Karpas-422 (cell line): ENCODE measurements around the gene EPB41L3.

GRCh38 chr18:3016539-3017006 lies 3.6 kb upstream of the LPIN2 start:
- PRO-cap = no peak
- RAMPAGE, long total RNA = no peak

- PRO-cap = no peak
- RAMPAGE, long total RNA = no peak
Observed at GRCh38 chr18:3059102-3059805, 46.3 kb upstream of the LPIN2 start.

- PRO-cap = no peak
- RAMPAGE, long total RNA = no peak
Observed at GRCh38 chr18:3118545-3118928, 101.2 kb downstream of the MYOM1 start.

DNA sequence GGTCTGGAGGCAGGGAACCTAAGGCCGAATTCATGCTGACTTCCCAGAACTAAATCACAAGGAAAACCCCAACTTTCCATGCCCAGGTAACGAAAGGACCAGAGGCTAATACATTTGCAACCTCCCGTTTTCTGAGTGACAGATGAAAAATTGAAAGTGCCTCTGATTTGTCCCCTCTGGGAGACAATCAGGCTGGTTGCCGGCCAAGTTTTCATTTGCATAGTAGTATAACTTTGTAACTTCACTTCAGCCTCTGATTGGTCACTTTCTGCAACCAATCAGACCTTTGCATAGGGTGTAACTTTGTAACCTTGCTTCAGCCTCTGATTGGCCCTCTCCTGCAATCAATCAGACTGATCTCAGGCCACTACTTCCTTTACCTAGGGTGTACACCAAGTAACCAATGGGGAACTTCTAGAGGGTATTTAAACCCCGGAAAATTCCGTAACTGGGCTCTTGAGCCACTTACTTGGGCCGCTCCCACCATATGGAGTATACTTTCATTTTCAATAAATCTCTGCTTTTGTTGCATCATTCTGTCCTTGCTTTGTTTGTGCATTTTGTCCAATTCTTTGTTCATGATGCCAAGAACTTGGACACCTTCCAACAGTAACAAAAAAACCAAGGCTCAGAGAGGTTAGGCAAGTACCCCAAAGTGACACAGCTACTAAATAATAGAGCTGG lies 10.7 kb upstream of the MYOM1 start:
- PRO-cap = no peak
- RAMPAGE, long total RNA = no peak

- PRO-cap = no peak
- RAMPAGE, long total RNA = no peak
Observed at GRCh38 chr18:3260811-3261286, 1.1 kb upstream of the MYL12B start.

- PRO-cap = bidirectional peak, plus-strand start at chr18:3262140, minus-strand start at chr18:3261818
- RAMPAGE, long total RNA = no peak
Observed at GRCh38 chr18:3261287-3261987, 496 bp upstream of the MYL12B start.

GRCh38 chr18:3278940-3280167 lies 17.4 kb downstream of the MYL12B start:
- PRO-cap = no peak
- RAMPAGE, long total RNA = no peak

- PRO-cap = unidirectional peak, plus-strand start at chr18:3297144; bidirectional peak, plus-strand start at chr18:3297664, minus-strand start at chr18:3297420
- RAMPAGE, long total RNA = no peak
Observed at GRCh38 chr18:3296800-3297787, 35.2 kb downstream of the MYL12B start.

DNA sequence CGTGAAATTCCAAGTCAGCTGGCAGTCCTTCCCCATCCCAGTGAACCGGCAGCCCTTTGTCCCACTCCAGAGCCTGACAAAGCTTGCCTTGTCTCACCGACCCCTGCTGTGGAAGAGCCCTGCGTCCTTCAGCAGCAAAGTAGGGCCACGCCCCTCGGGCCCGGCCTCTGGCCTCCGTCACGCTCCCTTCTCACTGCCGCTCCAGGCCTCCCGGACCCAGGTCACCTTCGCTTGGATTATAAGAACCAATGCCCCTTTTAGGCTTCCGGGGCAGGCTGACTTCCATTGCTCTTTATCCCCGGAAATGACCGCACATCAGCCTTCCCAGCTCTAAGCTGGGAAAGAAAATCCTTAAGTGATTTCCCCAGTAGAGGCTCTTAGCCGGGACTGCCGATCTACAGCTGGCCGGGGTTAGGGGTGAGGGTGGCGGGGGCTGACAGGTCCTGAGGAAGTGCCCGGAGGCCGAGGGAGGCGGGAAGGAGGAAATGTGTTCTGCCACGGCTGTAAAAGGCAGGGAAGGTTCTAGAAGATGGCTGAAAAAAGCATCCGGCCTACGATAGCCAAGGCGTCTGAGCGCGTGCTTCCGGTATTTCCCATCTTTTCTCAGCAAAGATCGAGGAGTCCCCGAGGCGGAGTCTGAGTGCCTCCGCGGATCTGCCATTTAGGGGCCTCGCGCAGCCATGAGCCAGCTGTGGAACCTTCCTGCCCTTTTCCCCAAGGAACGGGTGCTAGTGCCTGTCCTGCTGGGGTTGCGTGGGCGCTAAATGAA lies 89.5 kb upstream of the TGIF1 start:
- PRO-cap = no peak
- RAMPAGE, long total RNA = no peak

- PRO-cap = bidirectional peak, plus-strand start at chr18:3451520, minus-strand start at chr18:3451495
- RAMPAGE, long total RNA = no peak
Observed at GRCh38 chr18:3451379-3451802, 1.4 kb downstream of the TGIF1 start.

- PRO-cap = no peak
- RAMPAGE, long total RNA = no peak
Observed at GRCh38 chr18:3479867-3480393, 30.0 kb downstream of the TGIF1 start.

DNA sequence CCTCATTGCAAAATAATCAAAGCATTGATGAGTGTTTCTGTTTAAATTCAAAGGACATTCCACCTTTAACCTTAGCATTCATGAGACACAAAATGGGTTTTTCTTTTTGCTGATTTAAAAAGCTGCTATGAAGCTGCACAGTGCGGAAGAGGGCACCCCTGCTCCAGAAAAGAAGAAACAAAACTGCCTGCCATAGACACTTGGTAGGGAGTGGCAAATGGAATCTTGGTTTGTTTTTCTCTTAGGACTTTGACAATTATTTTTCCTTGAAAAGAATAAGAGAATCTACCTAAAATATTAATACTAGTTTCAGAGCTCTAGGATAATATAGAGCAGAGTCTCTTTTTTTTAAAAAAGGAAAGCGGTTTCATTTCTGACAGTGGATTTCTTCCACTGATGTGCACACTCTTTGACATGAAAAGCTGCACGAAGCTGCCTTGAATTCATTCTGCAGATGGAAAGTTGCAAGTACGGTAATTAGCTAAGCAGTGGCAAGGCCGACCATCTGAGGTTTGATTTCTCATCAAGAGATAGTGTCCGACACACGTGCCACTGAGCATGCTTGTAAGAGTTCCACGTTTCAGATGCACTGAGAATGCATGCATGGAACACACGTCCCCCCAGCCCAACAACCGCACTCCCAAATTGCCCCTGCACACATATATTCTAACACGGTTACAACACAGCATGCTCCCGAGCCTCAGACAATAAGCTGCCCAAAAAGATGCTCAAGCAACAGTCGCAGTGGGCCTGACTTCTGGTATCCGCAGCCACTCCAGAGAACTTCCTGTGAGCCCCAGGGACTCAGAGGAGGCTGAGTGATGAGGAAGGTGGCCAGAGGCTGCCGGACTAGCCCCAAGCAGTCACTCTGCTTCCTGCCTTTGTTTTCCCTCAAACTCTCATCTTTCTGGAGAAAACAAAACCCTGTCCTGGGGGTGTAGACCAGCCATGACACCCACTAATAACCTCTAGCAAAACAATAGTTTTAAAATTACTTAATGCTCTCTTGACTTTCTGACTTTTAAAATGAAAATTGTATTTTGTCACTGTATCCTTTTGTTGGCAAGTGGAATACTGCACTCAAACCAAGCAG lies 203.8 kb downstream of the TGIF1 start:
- PRO-cap = no peak
- RAMPAGE, long total RNA = no peak

GRCh38 chr18:3675997-3676518 lies 226.1 kb downstream of the TGIF1 start:
- PRO-cap = no peak
- RAMPAGE, long total RNA = no peak

- PRO-cap = no peak
- RAMPAGE, long total RNA = no peak
Observed at GRCh38 chr18:5236881-5237652, 40.0 kb upstream of the AKAIN1 start.

DNA sequence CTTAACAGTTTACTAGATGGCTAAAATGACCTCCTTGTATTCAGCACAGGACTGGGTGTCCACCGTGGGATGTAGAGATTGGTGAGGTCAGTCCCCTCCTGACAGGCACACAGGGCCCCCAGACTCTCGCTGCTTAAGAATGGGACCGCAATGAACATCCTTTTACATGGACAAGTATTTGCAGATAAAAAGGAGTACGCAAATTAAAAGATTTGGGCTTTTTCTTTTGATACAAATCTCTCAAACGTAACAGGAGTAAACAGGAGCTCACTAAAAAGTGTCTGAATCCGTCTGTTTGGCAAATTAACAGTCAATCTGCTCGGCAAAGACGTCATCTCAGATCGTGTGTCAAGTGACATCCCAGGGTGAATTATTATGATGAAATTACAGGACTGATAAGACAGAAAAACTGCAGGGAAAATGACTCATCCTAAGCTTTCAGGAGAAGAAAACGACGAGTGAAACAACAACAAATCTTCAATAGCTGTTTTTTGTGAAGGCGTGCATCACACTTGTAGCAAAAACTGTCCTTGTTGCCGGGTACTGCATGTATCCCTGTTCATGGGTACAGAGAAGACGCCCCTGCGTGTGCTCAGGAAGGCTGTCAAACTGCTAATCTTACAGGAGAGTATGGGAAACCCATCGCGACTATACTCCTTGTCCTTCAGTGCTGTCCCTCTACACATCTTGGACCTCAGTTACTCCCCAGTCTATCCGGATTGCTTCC lies 25.0 kb downstream of the EPB41L3 start:
- PRO-cap = no peak
- RAMPAGE, long total RNA = no peak

- PRO-cap = no peak
- RAMPAGE, long total RNA = no peak
Observed at GRCh38 chr18:5543821-5544575, at the start of gene EPB41L3. EPB41L3 (minus strand) TSS chr18:5543997.

DNA sequence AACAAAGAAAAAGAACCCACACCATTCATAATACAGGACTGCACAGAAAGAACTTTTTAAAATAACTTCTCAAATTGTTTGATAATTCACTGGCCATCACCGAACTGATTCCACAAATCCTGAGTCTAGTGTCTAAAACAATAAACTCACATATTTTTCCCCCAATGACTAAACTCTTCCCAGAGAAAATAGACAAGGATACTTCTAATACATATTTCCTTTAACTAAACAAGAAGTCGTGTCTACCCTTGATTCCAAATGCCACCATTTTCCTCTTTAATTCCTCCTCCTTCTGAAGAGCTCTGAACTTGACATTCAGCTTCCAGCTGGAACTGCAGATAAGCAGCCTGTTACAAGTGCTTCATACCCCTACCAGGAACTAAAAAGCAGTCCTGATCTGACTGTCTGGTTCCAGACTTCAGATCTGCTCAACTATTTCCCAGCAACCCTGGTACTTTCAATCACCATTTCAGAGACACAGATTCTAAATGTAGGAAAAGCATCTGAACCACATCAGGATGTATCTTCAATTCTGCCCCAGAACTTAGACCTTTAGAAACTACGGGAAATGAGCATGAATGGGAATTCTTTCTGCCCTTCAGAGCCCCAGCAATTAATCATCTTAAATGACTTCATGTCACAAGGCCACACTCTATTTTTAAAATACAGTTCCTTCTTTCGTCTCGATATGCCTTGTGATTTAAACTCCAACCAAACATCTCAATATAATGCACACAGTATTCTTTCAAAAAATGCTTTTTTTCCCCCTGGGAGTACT lies 159.6 kb downstream of the L3MBTL4 start:
- PRO-cap = no peak
- RAMPAGE, long total RNA = no peak

GRCh38 chr18:6371157-6371594 lies 43.5 kb downstream of the L3MBTL4 start:
- PRO-cap = no peak
- RAMPAGE, long total RNA = no peak

GRCh38 chr18:6741026-6741845 lies 11.7 kb downstream of the ARHGAP28 start:
- PRO-cap = no peak
- RAMPAGE, long total RNA = no peak

GRCh38 chr18:6994769-6995402 lies 122.7 kb downstream of the LAMA1 start:
- PRO-cap = no peak
- RAMPAGE, long total RNA = no peak